Camera-type eye (tissue), 1 donor: Measurements from ENCODE around the gene BDH1.

- RAMPAGE, long total RNA = no peak
Observed at GRCh38 chr3:197297033-197297397, 1.4 kb downstream of the DLG1 start.

DNA sequence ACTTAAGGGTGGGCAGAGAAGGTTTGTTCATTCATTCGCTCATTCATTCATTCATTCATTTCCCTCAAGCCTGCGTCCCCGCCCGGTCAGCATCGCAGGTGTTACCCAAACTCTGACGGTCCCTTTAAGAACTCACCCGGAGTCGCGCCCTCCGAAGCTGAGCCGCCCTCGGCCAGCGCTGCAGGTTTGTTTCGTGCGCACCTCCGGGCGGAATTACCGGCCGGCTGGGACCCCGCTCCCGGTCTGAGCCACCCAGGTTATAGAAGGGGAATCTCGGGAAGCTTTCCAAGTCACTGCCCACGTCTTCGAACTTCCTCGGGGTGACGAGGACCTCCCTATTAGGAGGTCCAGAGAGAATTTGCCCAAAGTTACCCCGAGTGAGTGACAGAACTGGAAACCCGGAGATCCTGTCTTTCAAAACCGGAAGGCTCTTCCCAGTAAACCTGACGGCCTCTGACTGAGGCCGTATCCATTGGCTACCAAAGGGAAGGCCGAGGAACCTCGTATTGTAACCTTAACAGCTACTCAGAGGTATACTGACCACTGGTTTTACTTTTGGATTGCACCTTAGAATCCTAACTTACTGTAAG lies 592 bp upstream of the DLG1 start:
- RAMPAGE, long total RNA = no peak

DNA sequence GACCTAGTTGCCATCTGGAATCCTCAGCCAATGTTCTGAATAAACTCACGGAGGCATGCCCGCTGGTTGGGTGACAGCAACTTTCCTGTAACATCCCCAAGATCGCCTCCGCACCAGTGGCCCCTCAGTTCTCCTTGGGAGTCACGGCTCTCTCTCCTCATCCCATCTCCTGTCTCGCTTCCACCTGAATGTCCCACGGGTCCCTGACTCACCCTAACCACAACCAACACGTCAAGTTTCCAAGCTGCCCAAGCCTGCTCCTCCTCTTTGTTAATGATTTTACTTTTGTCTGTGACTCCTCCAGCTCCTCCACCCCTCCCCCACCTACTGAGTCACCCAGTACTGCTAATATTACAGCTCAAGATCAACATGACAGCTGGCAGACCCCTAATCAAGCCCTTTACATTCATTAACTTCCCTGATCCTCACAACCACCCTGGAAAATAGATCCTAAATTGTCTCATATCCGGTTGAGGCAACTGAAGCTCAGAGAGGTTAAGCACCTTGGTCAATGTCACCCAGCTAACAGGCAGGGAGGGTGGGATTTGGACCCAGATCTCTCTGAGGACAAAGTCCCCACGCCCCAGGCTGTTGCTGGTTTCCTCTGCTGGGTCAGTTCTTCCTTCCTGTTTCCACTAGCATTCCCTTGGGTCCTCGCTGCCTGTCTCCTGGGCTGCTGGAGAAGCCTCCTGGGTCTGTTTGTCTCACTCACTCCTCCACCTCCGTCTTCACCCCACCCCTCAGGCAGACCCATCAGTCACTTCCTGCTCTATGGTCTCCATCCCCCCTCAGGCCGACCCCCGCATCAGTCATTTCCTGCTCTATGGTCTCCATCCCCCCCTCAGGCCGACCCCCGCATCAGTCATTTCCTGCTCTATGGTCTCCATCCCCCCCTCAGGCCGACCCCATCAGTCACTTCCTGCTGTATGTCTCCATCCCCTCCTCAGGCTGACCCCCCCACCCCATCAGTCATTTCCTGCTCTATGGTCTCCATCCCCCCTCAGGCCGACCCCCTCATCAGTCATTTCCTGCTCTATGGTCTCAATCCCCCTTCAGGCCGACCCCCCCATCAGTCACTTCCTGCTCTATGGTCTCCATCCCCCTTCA lies 39.0 kb downstream of the BDH1 start:
- RAMPAGE, long total RNA = no peak

- RAMPAGE, long total RNA = no peak
Observed at GRCh38 chr3:197554175-197554433, 1.7 kb downstream of the BDH1 start.

- RAMPAGE, long total RNA = no peak
Observed at GRCh38 chr3:197555784-197556460, at the start of gene BDH1. TSS of gene BDH1 (minus strand) at chr3:197555968.

DNA sequence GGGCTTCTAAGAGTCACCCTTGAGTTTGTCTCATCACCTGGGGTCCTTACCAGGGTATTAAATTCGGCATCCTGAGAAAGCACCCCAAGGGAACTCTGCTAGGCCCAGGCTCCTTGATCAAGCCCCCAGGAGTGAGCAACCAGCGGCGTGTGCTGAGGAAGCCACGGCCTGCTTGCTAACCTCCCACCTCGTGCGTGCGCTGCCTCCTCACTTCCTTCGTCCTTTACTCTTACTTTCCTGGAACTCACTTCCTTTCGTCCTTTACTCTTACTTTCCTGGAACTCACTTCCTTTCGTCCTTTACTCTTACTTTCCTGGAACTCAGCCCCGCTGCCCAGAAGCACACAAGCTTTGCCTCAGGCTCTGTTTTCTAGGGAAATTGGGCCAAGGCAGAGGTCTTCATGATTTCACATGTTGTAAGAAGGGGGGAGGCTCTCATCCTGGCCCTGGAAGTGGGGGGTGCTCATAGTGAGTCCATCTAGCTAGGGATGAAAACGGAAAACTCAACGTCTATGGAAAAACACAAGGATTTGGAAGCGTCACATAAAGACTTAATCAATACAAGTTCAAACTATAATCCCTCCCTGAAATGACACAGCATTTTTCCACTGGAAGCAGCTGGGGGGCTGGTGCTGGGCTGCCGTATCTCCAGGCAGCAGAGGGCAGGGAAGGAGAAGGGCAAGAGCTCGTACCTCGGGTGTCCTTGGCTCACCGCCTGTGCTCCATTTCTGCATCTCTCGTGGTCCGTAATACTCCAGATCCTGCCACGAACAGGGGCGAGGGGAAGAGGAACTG lies 36.8 kb upstream of the BDH1 start:
- RAMPAGE, long total RNA = no peak

GRCh38 chr3:197737450-197737636 lies 639 bp upstream of the RUBCN start:
- RAMPAGE, long total RNA = no peak

GRCh38 chr3:197811358-197811768 lies 20.3 kb downstream of the LRCH3 start:
- RAMPAGE, long total RNA = no peak

- RAMPAGE, long total RNA = no peak
Observed at GRCh38 chr3:198042120-198042468, 82.1 kb downstream of the LMLN start.

GRCh38 chr3:198153014-198153571 lies 193.1 kb downstream of the LMLN start:
- RAMPAGE, long total RNA = no peak